GM23338 (cell line): ENCODE results near the gene ETS2.

DNA sequence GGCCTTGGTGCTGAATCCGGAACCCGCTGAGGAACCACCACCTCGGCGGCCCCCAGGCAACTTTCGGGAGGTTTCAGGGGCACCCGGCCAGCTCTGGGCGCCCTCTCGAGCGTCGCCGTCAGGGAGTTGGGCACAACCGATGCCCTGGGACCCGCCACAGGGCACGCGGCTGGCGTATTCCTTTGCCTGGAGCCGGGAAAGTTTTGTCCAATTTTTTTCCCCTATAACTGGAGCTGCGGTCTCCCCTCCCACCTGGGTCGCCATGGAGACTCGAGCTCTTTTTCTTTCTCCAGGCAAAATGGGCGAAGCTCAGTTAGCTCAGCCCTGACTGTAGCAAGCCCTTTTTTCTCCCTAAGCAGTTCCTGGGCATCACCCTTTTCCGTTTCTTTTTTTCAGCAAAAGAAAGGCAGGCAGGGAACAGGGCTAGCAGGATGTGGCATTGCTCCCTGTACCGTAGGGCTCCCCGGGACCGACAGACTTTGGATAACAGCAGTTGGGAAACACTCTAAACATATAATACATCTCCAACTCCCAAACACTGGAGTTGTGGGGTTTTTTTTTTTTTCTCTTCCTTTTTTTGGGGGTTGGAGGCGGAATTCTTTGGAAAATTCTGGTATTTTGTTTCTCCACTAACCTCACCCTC lies 1.8 kb downstream of the KCNJ6 start:
- PRO-cap = no peak
- RAMPAGE, long total RNA = no peak

DNA sequence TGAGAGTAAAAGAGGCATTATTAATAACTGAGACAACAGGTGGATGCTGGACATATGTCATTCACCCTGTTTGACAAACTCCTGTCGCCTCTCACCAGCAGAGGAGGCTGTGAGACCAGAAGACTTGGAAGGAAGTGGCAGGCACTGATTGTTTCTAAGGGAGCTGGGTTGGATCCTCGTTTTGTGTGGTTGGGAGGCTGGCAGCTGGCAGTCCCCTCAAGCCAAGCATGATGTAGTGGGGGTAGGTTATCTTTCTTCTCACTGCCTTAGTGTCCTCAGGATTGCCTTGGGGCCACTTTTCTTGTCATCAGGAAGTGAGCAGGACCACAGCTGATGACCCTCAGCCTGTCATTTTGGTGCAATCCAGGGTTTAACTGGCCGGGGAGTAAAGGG lies 86.5 kb upstream of the KCNJ15 start:
- PRO-cap = no peak
- RAMPAGE, long total RNA = no peak

- PRO-cap = no peak
- RAMPAGE, long total RNA = no peak
Measured at GRCh38 chr21:38244885-38245303, 11.9 kb upstream of the KCNJ15 start.

DNA sequence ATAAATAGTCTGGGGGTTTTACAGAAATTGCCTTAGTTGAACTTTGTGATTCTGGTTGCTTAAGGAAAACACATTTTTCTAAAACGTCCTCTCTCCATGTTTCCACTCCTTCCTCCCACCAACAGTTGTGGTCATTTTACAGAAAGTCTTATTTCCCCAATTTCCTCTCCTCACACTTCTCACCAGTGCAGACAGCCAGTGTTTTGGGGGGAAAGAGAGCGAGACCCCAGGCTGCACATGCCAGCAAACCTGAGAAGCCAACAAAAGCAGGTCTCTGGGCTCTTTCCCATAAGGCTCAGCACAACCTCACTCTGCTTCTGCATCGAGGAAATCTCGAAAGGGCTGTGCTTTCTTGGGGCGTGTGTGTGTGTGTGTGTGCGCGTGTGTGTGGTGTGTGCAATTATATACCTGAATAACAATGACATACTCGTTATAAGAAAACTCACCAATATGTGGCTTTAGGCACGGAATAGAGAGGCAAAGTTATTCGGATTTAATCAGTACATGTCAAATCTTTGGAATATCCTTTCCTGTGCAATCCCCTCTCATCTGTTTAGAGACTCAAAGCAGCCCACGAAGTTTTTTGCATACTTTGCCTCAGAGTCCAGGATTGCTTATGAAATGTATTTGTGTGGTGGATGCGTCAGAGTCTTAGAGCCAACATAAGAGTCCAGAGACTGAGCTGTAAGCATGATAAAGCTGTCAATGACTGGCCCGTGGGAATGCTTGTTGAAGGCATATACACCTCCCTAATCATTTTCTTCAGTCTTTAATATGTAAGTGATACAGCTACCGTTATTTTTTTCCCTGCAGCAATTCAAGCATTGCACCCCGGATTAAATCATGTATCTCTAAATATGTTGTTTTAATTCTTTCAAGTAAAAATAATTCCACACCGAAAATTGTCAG lies 2.1 kb downstream of the KCNJ15 start:
- PRO-cap = no peak
- RAMPAGE, long total RNA = no peak

DNA sequence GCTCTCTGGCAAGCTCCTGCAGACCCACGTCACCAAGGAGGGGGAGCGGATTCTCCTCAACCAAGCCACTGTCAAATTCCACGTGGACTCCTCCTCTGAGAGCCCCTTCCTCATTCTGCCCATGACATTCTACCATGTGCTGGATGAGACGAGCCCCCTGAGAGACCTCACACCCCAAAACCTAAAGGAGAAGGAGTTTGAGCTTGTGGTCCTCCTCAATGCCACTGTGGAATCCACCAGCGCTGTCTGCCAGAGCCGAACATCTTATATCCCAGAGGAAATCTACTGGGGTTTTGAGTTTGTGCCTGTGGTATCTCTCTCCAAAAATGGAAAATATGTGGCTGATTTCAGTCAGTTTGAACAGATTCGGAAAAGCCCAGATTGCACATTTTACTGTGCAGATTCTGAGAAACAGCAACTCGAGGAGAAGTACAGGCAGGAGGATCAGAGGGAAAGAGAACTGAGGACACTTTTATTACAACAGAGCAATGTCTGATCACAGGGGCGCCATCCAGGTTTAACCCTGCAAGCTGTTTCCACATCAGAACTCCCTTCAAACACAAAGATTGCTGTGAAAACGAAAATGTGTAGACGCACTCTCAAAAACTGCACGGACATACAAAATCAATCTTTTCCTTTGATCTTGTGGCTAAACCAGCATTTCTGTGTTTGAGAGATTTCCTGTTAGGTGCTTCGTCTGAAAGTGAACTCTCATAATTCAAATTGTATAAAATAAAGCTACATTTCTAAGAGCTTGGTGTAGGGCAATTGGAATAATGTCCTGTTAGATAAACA lies 43.3 kb downstream of the KCNJ15 start:
- PRO-cap = no peak
- RAMPAGE, long total RNA = no peak

DNA sequence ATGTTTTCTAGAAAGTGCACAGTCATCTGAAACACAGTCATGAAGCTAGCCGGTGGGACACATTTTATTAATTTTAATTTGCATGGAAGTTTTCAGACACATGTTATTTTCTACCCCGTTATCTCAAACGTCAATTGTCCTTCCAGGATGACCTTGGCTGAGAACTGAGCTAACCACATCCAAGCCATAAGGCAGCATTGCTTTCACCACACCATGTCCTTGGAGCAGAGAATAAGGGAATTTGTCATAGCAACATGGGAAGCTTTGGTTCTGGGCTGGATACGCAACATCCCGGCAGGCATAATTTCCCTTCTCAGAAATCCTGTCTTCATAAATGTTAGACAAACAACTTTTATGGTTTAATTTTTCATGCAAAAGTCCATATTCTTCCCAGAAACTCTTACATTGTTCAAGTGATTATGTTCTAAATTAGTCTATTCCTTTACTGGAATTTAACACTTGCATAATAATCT lies 51.7 kb downstream of the KCNJ15 start:
- PRO-cap = no peak
- RAMPAGE, long total RNA = no peak

- PRO-cap = no peak
- RAMPAGE, long total RNA = no peak
Measured at GRCh38 chr21:38489151-38489529, 9.1 kb downstream of the ERG start.

- PRO-cap = no peak
- RAMPAGE, long total RNA = no peak
Measured at GRCh38 chr21:38491495-38492497, 6.5 kb downstream of the ERG start.

GRCh38 chr21:38499713-38500403 lies 1.6 kb upstream of the ERG start:
- PRO-cap = no peak
- RAMPAGE, long total RNA = no peak

GRCh38 chr21:38759854-38760207 lies 45.9 kb upstream of the ETS2 start:
- PRO-cap = no peak
- RAMPAGE, long total RNA = no peak

DNA sequence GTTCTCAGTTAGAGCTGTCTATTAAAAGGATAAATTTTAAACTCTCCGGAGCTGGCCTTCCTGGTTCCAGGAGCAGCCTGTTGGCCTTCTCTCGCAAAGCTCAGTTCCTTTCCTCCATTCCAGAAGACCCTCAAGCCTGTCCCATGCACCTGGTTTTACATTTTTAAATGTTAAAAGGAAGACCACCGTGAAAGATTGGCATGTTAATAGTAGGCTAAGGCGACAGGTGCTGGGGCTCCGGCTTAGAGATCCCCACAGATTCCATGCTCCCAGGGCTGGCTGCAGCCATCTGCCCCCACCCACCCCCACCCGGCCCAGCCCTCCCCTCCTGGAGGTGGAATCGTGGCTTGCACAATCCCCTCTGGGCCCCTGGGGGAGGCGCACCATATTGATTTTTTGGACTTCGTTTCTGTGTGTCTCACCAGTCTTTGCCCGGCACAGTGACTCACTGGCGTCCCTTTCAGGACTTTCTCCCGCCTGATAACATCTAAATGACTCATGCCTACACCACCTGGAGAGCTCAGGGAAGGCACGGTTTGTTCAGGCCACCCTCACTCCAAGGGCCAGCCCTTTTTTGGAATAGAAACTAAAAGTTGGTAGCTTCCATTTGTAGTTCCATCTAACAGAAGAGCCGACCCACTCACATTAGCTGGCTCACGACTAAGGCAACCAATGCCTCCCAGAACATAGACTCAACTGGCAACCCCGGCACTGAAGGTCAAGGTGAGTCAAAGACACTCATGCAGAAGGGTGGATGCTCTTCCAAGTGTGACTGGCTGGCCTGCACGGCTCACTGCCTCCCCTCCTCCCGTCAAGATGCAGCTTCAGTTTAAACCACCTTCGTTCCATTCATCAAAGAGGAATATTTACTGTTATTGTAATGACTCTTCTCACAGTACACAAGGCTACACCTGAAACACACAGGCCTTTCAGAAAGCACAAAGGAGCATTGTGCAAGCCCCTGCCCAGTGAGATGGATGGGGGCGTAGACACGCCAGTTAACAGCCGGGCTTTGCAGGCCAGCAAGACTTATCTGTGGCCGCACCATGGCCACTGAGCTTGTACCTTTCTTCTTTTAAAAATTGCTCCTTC lies 18.2 kb upstream of the ETS2 start:
- PRO-cap = no peak
- RAMPAGE, long total RNA = no peak

GRCh38 chr21:38802592-38803633 lies 2.8 kb upstream of the ETS2 start:
- PRO-cap = no peak
- RAMPAGE, long total RNA = no peak

- PRO-cap = unidirectional peak, plus-strand start at chr21:38805225
- RAMPAGE, long total RNA = no peak
Measured at GRCh38 chr21:38804363-38805412, 1.0 kb upstream of the ETS2 start.

DNA sequence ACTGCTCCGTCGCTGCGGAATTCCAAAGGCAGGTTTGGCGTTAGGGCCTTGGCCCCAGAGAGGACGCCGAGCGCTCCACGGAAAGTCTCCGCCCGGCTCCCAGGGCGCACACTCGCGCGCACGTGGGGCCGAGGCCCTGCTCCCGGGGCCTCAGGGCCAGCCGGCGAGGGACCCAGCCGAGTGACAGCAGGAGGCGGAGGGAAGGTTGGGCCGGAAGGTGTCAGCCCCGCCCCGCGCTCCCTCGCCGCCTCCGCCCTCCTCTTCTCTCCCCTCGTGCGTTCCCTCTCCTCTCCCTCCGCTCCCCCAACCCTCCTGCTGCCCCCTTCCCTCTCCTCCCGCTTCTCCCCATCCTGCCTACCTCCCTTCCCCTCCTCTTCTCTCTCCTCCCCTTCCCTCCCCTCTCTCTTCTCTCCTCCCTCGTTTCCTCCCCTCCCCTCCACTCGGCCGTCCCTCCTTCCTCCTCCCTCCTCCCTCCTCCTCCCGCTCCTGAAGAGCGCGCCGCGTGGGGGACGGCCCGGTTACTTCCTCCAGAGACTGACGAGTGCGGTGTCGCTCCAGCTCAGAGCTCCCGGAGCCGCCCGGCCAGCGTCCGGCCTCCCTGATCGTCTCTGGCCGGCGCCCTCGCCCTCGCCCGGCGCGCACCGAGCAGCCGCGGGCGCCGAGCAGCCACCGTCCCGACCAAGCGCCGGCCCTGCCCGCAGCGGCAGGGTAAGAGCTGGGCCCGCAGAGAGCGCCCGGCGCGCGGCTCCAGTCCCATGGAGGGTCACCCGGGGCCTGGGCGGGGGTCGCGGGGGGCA lies at the start of gene ETS2:
Gene ETS2 (plus strand): TSS at position 517 of the 797 bp plus-strand sequence.
- PRO-cap = bidirectional peak, plus-strand start at position 517 of the sequence, minus-strand start at position 182 of the sequence
- RAMPAGE, long total RNA = no peak

GRCh38 chr21:38823779-38824915 lies 18.4 kb downstream of the ETS2 start:
- PRO-cap = no peak
- RAMPAGE, long total RNA = no peak

DNA sequence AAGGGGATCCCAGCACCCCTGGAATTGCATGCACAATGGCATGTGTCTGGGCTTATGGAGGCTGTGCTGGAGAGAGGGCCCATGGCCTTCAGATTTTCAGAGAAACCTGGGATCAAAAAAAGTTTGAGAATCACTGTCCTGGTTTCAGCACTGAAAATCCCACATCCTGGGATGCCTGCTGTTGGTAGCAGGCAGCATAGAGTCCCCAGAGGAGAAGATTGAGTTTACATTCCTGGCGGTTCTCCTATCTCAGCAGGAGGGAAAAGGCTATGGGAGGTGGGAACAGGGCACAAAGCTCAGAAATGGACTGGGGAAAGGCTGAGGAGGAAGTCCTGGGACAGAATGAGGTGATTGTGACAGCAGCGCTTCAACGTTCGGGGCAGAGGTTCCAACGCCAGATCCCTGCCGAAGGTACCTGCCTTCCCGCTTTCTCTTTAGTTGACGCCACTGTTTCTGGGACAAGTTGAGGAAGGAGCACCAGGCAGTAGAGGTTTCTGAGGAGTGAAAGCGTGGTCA lies 103.4 kb downstream of the ETS2 start:
- PRO-cap = no peak
- RAMPAGE, long total RNA = no peak

DNA sequence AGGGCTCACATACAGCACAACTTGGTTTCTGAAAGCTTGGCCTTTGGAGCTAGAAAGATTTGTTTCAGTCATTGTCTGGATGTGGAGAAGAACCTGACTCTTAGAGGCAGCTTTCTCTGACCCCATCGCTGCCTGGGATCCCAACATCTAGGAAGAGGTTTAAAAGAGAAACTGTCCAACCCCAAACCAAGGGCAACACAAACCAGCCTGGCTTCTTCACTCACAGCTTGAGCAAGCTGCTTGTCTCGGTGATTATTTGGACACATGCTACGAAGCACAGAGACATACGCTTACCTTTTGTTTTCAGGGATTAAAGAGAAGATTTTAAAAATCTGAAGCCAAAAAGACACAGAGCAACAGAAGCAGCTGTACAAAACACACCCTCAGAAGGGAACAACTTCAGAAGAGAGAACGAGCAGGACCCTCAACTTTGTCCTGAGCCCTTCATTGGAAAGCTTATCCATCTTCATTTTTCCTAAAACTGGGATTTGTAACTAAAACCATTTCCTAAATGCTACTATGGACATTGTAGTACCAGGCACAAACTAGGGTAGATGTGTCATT lies 109.9 kb downstream of the ETS2 start:
- PRO-cap = no peak
- RAMPAGE, long total RNA = no peak

GRCh38 chr21:38987297-38987918 lies 181.7 kb downstream of the ETS2 start:
- PRO-cap = no peak
- RAMPAGE, long total RNA = no peak

DNA sequence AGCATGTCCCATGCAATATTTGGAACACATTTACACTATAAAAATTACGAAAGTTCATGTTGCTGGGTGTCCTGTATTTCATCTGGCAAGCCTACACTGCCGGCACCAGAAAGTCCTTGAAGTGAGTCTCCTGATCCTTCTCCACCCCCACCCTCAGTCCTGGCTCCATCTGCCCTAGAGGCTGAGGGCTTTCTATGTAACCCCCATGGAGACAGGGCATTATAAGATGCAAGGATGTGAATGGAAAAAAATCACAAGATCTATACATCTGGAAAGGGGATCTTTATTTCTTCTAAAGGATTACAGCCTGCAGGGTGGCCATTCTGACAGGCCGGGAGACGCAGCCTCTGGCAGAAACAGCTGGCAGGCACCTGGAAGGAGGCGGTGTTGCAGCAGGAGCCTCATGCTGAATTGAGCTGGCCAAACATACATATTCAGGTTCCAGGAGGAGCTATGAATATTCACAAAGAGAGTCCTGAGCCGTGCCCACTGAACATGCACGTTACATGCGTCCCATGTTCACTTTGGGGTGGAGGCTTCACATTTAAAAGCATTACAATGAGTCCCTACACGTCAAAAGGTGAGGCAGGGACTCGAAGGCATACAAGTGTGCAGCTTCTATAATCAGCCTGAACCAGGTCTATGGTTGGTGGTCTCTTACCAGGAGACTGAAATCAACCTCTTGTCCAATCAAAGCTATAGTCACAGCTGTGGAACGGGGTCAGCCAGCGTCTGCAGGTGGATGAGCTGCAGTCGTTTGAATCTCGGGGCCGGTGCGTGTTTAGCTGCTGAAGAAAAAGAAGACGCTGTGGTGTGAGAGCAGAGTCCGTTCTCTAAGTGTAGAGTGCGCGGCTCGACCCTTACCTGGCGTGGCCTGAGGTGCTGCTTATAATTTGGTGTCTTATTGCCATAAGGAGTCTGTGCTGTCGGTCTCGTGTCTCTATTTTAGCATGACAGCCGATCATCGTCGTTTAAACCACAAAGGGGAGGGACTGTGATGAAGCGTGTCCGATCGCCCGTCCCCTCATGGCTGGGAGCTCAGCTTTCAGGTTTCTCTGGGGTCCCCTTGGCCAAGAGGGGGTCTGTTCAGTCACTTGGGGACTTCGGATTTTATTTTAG lies 182.9 kb downstream of the ETS2 start:
- PRO-cap = no peak
- RAMPAGE, long total RNA = no peak

- PRO-cap = no peak
- RAMPAGE, long total RNA = no peak
Measured at GRCh38 chr21:38992338-38993348, 186.9 kb downstream of the ETS2 start.